Ureter (tissue), 1 donor: Measurements from ENCODE around the genes AKR1C8 and NET1.

GRCh38 chr10:4851653-4852435, 25.8 kb downstream of the AKR1E2 start:
- PRO-cap: no peak

- PRO-cap: no peak
Measured at GRCh38 chr10:4916016-4916675, 47.1 kb upstream of the AKR1C1 start.

DNA sequence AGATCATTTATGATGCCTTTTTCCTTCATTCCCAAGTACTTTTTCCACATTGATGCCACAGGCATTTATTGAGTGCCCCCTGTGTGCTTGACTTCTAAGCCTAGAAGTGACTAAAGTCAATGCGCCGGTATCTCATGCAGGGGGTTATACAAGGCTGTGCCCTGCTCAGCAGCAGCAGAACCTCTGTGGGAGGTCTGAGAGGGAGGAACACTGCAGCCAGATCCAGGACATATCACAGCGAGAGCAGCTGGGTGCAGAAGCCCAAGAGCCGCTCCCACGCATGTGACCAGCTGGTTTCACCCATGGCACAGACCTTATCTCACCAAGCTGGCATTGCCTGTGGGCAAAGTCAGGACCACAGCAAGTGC, 31.7 kb upstream of the AKR1C1 start:
- PRO-cap: no peak

DNA sequence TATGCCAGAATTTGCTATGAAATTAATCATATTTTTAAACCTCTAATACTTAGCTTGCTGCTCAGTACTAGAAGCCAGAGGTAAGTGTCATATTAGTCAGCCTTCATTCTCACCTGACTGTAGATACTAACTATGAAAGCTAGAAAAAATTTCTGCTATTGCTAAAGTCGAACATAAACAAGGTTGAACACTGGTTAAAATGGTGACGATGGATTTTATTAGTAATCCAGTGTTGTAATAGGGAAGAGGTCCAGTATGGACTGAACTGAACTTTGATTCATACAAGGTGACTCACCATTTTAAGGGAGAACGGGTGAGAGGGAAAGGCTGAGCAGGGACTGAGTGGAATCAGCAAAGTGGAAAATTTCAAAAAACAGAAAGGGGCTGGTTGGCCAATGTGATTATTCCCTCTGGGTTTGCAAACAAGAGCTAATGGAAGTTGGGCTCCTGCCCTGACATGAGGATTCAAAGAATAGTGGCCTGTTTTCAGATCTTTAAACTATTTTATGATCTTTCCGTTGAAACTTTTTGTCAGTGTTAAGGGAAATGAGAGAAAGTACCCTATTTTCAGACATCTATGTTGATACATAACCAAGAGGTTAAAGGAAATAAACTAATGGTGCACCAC, 15.5 kb upstream of the AKR1C1 start:
- PRO-cap: no peak

- PRO-cap: no peak
Measured at GRCh38 chr10:5002080-5002418, 1.6 kb downstream of the AKR1C2 start.

GRCh38 chr10:5096094-5096527, 1.9 kb downstream of the AKR1C3 start:
- PRO-cap: no peak

GRCh38 chr10:5099270-5099767, 5.1 kb downstream of the AKR1C3 start:
- PRO-cap: no peak

GRCh38 chr10:5184742-5185519, at the start of gene AKR1C8:
Gene AKR1C8 (minus strand): TSS chr10:5185150.
- PRO-cap: no peak

GRCh38 chr10:5360277-5360660, 4.5 kb upstream of the UCN3 start:
- PRO-cap: no peak

GRCh38 chr10:5412105-5412932, at the start of gene NET1:
Gene NET1 (plus strand): TSS chr10:5412557.
- PRO-cap: unidirectional peak, plus-strand start at chr10:5412557; unidirectional peak, plus-strand start at chr10:5412678

DNA sequence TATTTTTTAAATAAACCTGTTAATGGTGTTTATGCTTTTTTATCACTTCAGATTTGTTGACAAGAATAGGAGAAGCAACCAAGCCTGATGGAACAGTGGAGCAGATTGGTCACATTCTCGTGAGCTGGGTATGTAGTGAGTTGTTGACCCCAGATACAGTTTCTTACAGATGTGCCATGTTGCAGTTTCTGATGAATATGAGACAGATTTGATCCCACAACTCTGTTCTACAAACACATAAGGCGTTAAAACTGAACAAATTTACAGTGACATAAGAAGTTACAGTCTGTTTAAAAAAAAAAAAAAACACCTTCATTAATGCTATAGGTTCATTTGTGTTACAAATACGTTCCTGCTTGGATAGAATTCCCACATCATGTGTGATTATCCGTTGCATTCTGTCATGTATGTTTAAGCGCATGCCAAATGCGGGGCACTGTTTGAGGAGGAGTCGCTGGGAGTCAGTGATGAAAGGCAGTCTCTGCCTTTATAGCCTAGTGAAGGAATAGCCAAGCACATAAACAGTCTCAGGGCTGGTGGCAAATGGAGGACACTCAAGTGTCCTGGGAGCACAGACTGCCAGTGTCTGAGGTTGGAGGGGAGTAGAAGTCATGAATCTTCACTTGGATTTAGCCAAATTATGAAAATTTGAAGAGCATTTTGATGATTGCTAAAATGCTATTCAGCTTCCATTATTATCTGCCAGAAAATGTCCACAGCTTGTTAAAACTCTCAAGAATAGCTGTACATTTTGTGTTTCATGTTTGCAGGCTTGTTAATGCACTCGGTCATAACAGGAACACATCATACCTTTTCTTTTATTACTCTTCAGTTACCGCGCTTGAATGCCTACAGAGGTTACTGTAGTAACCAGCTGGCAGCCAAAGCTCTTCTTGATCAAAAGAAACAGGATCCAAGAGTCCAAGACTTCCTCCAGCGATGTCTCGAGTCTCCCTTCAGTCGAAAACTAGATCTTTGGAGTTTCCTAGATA, 41.4 kb downstream of the NET1 start:
- PRO-cap: no peak

DNA sequence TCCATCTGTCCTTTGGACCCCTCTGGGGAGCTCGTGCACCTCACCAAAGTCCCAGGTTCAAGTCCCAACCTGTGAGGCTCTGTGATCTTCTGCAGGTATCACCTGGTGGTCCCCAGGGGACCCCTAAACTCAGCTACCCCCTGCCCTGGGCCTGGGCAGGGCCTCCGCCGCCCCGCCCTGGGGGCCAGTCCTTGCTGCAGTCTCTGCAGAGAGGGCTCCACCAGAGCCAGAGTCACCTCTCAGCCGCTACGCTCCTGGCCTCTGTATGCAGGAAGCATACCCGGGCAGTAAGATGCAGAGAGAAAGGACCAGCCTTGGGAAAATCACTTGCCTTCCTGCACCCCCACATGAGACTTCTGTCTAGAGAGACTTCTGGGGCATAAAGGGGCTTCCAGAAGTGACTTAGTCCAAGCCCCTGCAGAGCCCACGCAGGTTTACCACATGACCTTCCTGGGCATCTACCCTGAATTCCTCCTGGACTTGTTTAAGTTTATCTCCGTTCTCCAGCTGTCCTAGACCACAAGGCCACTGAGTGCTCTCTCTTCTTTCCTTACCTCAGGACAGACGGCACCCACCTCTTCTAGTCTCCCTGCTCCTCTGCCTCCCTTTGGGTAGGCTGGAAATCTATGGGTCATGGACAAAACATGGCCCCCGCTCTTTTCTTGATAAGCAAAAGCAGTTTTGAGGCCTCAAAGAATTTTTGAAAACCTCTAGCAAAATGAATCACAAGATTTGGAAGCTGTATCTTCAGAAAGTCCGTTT, 21.2 kb downstream of the CALML5 start:
- PRO-cap: no peak

DNA sequence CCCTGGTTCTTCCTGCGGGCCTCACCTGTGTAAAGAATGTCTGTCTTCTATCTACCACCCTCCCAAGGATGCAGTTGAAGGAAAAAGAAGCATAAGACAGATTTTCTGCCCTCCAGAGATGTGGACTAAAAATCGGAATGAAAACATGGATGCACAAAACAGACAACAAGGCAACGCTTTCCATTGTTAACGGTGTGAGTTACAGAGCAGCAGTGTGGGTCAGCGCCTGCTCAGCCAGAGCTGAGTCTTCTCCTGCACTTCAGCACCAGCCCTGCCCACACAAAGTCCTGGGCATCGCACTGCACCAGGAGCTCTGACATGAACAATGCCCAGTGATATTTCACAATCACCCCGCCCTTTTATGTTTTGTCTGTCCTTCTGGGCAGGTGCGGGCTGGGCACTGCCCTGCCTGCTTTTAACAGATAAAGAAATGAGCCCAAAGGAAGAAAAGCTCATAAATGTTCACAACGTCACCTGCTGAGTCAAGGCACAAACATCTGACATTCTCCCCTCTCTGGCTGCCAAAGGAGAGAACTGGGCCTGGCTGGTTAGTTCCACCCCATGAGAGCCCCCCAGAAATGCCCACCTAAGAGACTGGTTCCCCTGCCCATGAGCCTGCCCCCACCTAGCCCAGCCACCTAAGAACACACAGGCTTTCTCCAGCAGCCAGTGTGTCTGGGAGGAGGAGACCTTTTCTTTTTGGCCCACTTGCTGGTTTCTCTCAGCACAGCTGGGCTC, 22.1 kb downstream of the CALML3 start:
- PRO-cap: no peak

DNA sequence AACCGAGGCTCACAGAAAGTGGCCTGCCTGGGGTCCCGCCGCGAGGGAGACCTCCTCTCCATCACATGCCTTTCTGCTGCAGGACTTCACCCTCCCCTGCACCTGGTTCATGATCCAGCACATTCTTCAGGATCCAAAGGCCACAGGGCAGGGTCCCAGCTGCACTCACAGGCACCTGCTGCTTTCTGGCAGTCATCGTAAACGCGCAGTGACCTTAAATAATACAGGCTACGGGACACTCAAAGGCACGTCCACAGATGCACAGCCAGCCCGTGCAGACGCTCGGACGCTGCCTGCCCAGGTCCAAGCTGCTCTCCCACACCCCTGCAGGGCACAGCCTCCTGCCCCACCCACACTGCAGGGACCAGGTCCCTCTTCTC, 49.9 kb downstream of the CALML3 start:
- PRO-cap: no peak

- PRO-cap: no peak
Measured at GRCh38 chr10:5765079-5765492, 48.1 kb downstream of the GDI2 start.

DNA sequence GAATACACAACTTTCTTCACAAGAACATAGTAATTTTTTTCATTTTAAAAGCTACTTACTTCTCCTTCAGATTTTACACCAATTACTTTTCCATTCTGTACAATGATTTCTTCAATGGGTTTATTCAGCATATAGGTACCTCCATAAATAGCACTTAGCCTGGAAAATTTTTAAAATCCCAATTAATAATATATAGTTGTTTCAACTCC, 39.5 kb downstream of the GDI2 start:
- PRO-cap: no peak

- PRO-cap: no peak
Measured at GRCh38 chr10:5890407-5891449, 685 bp downstream of the FBH1 start.

- PRO-cap: no peak
Measured at GRCh38 chr10:5905731-5906686, 16.0 kb downstream of the FBH1 start.

- PRO-cap: no peak
Measured at GRCh38 chr10:5935481-5935849, 41.9 kb downstream of the IL15RA start.

DNA sequence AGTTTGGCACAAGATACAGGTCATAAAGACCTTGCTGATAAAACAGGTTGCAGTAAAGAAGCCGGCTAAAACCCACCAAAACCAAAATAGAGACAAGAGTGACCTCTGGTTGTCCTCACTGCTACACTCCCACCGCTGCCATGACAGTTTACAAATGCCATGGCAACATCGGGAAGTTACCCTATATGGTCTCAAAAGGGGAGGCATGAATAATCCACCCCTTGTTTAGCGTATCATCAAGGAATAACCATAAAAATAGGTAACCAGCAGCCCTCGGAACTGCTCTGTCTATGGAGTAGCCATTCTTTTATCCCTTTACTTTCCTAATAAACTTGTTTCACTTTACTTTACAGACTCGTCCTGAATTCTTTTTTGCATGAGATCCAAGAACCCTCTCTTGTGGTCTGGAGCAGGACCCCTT, 28.2 kb upstream of the IL15RA start:
- PRO-cap: no peak